Cardiac muscle cell (in vitro differentiated cells and primary cell): ENCODE results near the genes AEBP2 and RECQL.

GRCh38 chr12:15956176-15956911, 45.2 kb downstream of the DERA start:
- RAMPAGE, long total RNA, result no peak
- RRBS, result no CpG with 5 or more reads among the region's 4 CpGs

DNA sequence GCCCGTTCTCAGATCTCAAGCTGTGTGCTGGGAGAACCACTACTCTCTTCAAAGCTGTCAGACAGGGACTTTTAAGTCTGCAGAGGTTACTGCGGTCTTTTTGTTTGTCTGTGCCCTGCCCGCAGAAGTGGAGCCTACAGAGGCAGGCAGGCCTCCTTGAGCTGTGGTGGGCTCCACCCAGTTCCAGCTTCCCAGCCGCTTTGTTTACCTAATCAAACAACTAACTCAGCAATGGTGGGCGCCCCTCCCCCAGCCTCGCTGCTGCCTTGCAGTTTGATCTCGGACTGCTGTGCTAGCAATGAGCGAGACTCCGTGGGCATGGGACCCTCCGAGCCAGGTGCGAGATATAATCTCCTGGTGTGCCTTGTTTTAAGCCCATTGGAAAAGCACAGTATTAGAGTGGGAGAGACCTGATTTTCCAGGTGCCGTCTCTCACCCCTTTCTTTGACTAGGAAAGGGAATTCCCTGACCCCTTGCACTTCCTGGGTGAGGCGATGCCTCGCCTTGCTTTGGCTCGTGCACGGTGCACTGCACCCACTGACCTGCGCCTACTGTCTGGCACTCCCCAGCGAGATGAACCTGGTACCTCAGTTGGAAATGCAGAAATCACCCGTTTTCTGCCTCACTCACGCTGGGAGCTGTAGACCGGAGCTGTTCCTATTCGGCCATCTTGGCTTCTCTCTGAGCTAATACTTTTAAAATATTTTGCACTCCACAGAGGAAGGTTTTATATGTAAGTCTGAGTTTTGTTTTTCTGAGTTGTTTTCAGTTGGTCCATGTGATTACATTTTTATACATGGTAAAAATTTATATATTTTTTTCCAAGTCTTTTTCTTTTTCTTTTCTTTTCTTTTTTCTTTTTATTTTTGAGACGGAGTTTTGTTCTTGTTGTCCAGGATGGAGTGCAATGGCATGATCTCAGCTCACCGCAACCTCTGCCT, 35.4 kb downstream of the MGST1 start:
- RAMPAGE, long total RNA, result no peak
- RRBS, result no CpG with 5 or more reads among the region's 24 CpGs

GRCh38 chr12:16555526-16556181, 50.3 kb downstream of the LMO3 start:
- RAMPAGE, long total RNA, result no peak
- RRBS, result no CpG with 5 or more reads among the region's 8 CpGs

DNA sequence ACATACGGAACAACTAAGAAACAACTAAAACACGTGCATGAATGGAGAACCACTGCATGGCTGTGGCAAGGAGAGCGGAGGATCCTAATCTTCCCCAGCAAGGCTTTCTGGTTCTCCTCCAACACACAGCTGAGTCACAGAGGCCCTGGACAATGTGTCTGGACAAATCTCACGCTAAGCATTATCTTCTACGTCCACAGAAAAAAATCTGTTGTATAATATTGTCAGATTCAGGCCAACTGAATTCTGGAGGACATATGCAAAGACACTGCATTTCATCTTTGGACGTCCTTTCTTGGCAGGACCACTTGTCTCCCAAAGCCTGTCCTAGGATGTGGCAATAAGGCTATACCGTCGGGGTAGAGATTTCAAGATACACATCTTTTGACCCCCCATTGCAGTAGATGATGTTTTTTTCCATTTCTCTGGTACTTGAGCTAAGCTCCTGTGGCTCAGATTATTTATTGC, 19.6 kb downstream of the LMO3 start:
- RAMPAGE, long total RNA, result no peak
- RRBS, result no CpG with 5 or more reads among the region's 8 CpGs

DNA sequence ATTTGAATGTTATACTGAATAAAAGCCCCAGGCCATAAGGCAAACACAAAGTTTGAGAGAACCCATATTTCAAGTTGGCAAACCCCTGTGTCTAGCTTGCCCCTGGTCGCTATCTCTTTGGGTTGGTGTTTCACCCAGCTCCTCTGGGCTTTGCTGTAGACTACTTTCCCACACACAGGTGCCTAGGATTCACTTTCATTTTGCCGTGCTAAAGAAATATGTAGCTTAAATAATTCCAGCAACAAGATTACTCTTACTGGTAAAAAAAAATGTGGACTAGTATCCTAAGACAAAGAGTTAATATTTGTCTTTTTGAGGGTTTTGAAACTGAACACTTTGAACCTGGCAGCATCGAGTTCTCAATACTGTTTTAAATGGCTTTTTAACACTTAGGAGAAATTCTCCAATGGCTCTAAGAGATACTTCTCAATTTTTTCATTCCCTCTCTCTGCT, 5.3 kb upstream of the LMO3 start:
- RAMPAGE, long total RNA, result no peak
- RRBS, result no CpG with 5 or more reads among the region's 3 CpGs

DNA sequence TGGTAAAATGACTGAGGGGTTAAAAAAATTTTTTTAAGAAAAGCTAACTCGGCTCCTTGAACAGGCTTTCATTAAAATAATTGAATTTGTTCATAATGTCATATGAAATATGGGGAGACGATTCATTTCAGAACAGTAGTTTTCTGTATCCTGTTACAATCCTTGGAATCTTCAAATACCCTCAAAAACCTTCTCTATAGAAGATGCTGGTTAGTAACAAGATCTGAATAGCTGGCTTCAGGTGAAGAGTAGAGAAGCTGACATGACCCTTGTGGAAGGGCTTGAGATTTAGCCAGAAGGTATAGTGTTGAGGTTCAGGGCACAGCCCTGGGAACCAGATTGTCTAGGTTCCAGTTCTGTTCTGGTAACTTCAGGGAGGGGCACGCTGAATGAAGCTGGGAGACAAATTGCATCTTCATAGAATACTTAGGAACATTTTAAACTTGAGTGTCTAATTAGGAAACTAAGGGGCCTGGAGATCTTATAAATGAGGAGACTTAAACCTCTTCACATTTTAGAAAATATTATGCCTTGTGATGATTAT, 451.2 kb upstream of the LMO3 start:
- RAMPAGE, long total RNA, result no peak
- RRBS, result no CpG with 5 or more reads among the region's 3 CpGs

DNA sequence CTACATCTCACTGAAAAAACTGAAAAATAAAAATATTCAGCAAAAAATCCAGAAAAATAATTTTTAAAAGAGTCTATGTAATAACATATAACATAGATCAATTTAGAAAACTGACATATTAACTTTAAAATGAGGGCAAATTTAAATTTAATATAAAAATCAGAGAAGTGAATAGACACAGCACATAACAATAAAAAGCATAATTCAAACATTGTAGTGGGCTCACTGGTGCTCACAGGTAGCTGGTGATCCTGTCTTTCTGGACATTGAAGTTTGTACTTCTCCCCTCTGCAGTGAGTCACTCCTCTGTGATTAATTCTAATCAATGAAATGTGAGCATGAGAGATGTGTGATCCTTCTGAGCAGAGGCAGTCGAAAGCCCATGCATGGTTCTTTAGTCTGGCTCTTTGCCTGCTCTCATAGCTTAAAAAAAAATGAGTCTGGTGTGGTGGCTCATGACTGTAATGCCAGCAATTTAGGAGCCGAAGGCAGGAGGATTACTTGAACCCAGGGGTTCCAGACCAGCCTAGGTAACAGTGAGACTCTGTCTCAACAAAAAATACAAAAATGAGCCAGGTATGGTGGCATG, 59.0 kb upstream of the RERGL start:
- RAMPAGE, long total RNA, result no peak
- RRBS, result no CpG with 5 or more reads among the region's 2 CpGs

DNA sequence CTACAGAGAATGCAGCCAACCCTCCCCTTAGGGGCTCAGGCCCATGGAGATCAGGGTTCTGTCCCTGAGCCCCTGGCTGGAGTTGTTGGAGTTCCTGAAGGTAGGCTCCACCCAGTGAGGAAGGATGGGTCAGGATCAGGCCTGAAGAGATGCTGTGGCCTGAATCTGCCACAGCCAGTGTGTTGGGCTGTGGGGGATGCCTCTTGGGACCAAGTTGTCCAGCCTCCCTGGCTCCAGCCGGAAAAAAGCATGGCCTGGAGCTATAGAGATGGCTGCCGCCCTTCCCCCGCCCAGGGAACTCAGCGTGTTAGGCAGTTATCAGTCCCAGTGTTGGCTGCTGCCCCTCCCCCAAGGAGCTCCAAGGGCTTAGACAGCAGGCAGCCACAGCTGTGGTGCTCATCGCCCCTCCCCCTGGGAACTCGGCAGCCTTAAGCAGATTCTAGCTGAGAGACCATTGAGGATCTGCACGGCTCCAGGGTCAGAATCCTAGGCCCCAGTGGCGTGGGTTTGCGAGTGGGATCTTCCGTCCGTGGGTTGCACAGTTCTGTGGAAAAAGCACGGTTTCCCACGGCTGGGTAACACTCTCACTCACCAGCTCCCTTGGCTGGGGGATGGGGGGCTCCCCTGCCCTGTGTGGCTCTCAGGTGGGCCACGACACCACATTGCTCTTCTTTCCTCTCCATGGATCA, 158.1 kb downstream of the CAPZA3 start:
- RAMPAGE, long total RNA, result no peak
- RRBS, result no CpG with 5 or more reads among the region's 14 CpGs

DNA sequence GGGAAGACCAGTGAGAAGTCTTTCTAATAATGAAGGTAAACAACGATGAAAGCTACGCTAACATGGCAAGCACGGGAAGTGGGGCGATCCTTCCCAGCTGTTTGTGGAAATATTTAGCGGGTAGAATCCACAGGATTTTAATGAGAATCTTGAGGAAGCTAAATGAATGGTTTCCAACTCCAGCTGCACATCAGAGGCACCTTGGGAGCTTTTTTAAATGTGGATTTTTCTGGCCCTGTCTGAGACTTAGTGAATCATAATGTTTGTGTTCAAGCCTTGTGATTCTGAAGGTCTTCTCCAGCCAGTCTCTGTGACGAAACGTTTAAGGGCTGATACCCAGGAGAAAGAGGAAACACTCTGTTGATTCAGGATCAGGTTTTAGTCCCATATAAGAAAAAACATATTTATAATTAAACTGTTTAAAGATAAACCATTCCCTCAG, 169.8 kb downstream of the CAPZA3 start:
- RAMPAGE, long total RNA, result no peak
- RRBS, result no CpG with 5 or more reads among the region's 7 CpGs

DNA sequence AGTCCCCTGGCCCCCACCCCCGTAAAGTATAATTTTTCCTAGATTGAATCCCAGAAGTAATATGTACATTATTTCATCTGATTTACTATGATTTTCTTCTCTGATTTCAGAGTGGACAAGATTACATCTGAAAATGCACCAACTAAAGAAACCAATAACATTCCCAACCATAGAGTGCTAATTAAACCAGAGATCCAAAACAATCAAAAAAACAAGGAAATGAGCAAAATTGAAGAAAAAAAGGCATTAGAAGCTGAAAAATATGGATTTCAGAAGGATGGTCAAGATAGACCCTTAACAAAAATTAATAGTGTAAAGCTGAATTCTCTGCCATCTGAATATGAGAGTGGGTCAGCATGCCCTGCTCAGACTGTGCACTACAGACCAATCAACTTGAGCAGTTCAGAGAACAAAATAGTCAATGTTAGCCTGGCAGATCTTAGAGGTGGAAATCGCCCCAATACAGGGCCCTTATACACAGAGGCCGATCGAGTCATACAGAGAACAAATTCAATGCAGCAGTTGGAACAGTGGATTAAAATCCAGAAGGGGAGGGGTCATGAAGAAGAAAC, 145.0 kb downstream of the PLEKHA5 start:
- RAMPAGE, long total RNA, result no peak
- RRBS, result no CpG with 5 or more reads among the region's 4 CpGs

GRCh38 chr12:19307217-19308100, 131.8 kb upstream of the AEBP2 start:
- RAMPAGE, long total RNA, result no peak
- RRBS, result no CpG with 5 or more reads among the region's 15 CpGs

- RAMPAGE, long total RNA, result no peak
- RRBS, result no CpG with 5 or more reads among the region's 3 CpGs
Observed at GRCh38 chr12:19346844-19347486, 92.3 kb upstream of the AEBP2 start.

DNA sequence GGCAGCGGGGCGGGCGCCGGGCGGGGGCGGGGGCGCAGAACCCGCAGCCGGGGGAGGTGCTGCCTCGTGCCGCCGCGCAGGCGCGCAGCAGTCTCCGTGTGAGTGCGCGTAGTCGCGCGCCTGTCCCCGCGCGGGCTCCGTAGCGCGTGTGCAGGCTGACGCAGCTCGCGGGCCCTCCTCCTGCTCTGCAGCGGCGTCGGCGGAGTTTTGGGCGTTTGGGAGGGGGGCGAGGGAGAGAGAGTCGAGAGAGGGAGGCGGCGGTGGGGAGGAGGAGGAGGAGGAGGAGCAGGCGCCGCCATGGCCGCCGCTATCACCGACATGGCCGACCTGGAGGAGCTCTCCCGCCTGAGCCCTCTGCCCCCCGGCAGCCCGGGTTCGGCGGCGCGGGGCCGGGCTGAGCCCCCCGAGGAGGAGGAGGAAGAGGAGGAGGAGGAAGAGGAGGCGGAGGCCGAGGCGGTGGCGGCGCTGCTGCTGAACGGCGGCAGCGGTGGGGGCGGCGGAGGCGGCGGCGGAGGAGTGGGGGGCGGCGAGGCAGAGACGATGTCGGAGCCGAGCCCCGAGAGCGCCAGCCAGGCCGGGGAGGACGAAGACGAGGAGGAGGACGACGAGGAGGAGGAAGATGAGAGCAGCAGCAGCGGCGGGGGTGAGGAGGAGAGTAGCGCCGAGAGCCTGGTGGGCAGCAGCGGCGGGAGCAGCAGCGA, at the start of gene AEBP2:
TSS of gene AEBP2 (plus strand) at position 90 of the 701 bp plus-strand sequence.
- RAMPAGE, long total RNA, result no peak
- RRBS, result 5% methylated on average over 4 of the region's 86 CpGs

- RAMPAGE, long total RNA, result no peak
- RRBS, result no CpG with 5 or more reads among the region's 4 CpGs
Observed at GRCh38 chr12:19591366-19592190, 152.3 kb downstream of the AEBP2 start.

- RAMPAGE, long total RNA, result no peak
- RRBS, result no CpG with 5 or more reads among the region's 9 CpGs
Observed at GRCh38 chr12:19689750-19690330, 250.5 kb downstream of the AEBP2 start.

GRCh38 chr12:20319389-20319857, 48.9 kb upstream of the PDE3A start:
- RAMPAGE, long total RNA, result no peak
- RRBS, result no CpG with 5 or more reads among the region's 4 CpGs

DNA sequence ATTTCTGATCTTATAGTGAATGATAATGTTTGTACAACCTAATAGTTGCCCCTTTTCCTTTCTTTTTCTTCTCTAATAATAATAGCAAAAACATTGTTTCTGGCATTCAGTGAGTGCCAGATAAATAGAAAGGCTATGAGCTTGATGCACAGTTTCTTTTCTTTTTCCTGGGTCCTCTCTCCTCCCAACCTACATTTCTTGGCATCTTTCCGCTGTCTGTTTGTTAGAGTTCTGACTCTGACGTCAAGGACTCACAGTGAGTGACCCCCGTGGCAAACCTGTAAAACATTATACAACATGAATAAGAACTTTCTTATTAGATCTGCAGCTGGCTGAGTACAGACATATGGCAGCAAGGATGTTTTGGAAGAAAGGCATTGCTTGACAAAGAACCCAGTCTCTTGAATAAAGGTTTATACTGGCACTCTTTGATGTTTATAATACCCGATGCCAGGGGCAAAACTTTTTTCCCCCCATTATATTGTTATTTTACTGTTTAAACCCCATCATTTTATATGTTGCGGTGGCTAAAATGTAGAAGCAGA, 159.1 kb downstream of the PDE3A start:
- RAMPAGE, long total RNA, result no peak
- RRBS, result no CpG with 5 or more reads among the region's 5 CpGs

GRCh38 chr12:21500929-21501730, at the start of gene RECQL:
Gene RECQL (minus strand): TSS chr12:21501635.
- RAMPAGE, long total RNA, result start-site peak on the minus strand at chr12:21501270-21501338, 83 and 17 reads in 2 replicates; start-site peak on the minus strand at chr12:21501576-21501623, 321 and 106 reads in 2 replicates
- RRBS, result 2% methylated on average over 9 of the region's 36 CpGs

- RAMPAGE, long total RNA, result no peak
- RRBS, result no CpG with 5 or more reads among the region's 3 CpGs
Observed at GRCh38 chr12:21551843-21552290, 25.8 kb downstream of the SPX start.

DNA sequence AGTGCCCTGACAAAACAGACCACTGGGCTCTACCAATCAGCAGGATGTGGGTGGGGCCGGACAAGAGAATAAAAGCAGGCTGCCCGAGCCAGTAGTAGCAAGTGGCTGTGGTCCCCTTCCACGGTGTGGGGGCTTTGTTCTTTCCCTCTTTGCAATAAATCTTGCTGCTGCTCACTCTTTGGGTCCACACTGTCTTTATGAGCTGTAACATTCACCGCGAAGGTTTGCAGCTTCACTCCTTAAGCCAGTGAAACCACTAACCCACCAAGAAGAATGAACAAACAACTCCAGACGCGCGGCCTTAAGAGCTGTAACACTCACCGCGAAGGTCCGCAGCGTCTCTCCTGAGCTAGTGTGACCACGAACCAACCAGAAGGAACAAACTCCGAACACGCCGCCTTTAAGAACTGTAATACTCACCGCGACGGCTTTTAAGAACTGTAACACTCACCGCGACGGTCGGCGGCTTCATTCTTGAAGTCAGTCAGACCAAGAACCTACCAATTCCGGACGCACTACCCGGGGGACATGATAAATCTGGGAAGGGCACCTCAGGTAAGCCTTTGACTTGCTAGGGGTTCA, 4.7 kb upstream of the LDHB start:
- RAMPAGE, long total RNA, result no peak
- RRBS, result no CpG with 5 or more reads among the region's 27 CpGs